Measurements from ENCODE around the gene MRPL39.

DNA sequence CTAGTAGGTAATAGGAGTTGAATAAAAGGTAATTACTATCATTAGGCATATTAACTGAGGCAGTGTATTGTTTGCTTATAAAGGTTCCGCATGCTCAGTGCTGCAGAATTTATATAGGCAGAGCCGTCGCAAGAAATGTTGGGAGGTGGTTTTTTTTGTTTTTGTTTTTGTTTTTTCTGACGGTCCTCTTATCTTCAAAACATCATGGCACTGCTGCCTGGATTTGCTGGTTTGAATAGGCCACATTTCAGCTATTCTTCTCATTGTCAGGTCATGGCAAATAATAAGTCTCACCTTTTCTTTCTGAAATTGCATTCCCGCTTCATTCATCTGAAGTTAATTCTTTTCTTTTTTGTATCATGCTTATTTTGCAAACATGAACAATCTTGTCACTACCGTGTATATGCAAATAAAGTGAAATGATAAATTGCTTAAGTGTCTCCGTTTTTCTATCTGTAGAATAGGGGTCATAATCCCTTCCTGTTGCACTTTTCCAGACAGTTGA is 822.0 kb downstream of the USP25 start:
- PRO-cap = no peak

DNA sequence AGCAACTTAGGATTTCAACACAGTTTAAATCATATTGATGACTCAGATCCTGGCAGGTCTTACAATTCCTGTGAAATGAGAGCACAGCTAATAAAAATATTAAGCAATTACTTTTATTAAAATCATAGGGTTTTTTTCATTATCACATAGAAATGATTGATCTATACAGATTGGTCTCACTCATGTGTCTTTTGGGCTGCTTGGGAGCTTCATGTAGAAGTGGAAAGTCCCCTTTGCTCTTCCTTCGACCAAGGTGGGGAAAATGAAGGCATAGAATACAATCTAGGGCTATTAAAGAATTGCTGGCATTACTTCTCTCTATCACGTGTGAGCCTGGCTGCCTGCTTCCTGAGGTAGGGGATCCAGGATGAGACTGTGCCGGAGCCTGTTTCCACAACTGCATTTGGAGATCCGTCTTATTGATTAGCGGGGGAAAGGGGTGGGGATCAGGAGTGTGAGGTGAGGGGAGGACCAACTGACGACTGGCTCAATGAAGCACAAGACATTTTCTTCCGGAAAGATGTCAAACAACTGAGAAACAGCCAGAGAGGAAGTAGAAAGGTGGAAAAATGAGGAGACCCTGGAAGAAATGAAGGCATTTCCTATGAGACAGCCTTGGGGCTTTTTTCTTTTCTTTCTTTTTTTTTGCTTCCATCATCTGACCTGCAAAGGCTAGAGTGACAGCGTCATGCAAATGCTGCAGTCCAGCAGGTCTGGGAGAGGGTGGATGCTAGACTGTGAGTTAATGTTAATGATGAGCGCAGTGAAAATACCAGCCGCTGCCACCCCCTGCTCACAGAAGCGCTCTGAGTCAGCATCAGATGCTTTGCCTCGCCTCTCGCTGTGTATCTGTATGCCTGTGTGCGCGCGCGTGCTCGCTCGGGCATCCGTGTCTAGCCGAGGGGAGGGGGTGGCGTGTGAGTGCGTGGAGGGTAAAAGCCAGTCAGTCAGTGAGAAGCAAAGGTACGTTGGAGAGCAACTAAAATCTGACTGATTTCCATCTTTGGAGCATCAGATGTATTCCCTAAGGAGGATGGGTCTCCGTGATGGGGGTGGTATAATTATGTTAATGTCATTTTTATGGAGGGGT is 858.3 kb downstream of the USP25 start:
- PRO-cap = bidirectional peak, plus-strand start at position 920 of the sequence, minus-strand start at position 808 of the sequence

GRCh38 chr21:16750050-16750407 is 762.8 kb upstream of the CXADR start:
- PRO-cap = unidirectional peak, minus-strand start at chr21:16750134

DNA sequence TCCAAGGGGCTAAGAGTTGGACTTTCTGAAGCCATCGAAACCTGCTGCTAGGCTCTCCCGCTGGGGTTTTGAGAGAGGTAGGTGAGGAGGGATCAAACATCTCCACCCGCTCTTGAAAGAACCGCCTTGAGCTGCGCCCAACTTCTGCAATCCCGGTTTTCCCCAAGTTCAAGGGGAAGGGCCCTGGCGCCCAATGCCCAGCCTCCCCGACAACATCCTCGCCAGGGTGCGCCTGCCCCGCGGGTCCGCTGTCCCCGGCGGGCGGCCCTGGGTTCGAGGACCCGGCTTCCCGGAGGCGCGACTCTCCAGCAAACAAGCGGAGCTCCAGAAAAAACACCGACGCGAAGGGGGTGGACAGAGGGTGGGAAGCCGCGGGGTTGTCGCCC is 697 bp downstream of the BTG3 start:
- PRO-cap = bidirectional peak, plus-strand start at position 200 of the sequence, minus-strand start at position 151 of the sequence

DNA sequence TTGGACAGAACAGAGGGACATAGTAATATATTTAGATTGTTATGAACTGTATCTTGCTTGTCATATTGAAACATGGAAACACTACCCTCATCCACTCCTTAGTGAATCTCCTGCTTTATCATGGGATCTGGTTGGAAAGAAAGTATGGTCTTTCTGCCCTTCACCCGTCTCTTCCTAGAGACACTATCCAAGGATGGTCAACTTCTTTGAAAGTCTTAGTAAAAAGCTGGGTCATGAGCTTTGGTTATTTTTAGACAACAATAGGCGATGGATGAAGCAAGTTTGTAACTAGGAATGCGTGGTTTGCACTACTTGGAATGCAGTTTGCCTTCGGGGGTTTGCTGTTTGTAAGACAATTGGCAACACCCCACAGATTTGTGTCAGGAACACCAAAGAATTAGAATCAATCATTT is 60.5 kb upstream of the BTG3 start:
- PRO-cap = no peak

GRCh38 chr21:17775826-17776359 is 43.3 kb downstream of the C21orf91 start:
- PRO-cap = no peak

DNA sequence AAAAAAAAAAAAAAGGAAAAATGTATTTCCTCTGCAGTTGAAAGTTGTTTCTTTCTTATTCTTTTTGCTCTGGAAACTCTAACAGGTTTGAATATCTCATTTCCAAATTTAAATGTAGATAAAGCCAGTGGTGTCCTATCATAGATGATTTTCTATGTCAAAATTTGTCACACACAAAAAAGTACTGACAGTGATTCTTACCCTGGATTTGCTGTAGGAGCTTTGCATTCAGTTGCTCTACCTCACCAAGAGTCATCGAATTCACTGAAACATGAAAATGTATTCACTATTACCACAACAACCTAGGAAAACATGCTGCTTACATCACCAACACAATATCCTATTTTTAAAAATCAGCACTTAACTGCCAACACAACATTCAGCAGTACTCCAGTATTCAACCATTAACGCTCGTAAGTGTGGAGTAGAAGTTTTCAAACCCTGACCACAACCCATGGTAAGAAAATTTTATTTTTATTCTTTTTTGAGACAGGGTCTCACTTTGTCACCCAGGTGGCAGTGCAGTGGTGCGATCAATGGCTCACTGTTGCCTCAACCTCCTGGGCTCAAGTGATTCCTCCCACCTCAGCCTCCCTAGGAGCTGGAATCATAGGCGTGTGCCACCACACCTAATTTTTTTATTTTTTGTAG is 24.0 kb downstream of the C21orf91 start:
- PRO-cap = unidirectional peak, minus-strand start at position 254 of the sequence

DNA sequence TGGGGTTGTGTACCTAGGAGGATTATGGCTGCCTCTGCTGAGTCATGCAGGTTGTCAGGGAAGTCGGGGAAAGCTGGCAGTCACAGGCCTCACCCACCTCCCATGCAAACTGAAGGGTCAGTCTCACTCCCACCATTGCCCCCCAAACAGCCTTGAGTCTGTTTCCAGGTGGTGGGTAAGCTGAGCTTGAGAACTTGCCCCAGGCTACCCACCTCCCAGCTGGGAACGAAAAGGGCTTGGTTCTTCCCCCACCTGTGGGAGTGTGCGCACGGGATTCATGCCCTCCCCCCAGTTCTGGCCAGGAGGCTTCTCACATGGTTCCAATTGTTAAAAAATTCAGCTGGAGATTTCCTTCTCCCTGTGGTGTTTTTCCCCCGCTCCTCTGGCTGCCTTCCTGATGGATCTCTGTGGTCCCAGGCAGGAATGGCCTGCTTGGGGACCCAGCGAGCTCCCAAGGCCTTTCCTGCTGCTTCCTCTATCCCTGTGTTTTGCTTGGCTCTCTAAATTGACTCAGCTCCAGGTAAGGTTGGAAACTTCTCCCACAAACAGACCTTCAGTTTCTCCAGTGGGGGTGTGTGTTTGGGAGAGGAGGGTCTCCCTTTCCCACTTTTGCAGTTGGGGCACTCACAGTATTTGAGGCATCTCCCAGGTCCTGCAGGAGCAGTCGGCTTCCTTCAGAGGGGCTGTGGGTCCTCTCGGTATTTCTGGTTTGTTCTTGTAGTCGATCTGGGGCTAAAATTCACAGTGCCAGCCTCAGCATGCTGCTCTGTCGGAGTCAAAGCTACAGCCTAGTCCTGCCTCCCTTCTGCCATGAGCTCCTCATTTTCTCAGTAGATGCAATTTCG is 82.0 kb upstream of the C21orf91 start:
- PRO-cap = no peak

DNA sequence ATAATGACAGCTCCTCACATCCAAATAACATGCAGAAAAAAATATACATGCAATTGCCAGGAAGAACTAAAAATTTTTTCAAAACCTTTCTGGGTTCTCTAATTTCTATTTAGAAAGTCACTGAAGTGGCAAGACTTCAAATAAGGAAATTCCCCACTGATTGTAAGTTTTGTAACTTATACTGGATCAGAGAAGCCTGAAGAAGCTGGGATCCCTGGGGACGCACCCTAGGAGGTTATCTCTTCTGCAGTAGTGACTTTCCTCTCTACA is 182.7 kb downstream of the MRPL39 start:
- PRO-cap = no peak

DNA sequence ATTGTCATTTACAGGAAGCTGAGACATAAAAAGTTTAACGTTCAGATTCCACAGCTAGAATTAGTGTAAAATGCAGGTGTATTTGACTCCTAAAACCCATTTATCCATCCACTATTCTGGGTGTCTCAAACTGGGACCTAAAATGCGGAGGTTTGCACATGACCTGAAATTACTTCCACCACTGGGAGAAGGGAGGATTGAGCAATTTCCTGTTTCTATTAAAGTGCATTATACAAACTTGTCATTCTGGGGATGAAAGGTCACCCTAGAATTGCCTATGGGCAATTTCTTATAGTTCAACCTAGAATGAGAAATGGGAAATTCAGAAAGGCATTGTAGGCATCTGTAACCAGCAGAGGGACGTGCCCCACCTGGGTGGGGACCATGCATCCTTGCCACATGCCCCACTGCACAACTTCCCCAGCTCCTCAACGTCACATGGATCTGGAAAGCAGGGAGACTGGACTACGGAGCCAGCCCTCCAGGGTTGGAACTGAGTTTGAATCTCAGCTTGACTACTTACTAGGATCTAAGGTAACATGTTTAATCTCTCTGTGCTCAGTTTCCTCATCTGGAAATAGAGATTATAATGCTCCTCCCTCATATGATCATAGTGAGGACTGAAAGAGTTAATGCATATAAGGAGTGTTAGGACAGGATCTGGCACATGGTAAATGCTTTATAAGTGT is 47.0 kb downstream of the MRPL39 start:
- PRO-cap = no peak

GRCh38 chr21:25606984-25608119 is at the start of gene MRPL39:
Gene MRPL39 (minus strand): TSS chr21:25607481.
- PRO-cap = bidirectional peak, plus-strand start at chr21:25607566, minus-strand start at chr21:25607460

- PRO-cap = no peak
These were observed 209.7 kb downstream of the APP start for GRCh38 chr21:25960287-25961776.

GRCh38 chr21:25983617-25984357 is 186.8 kb downstream of the APP start:
- PRO-cap = no peak

DNA sequence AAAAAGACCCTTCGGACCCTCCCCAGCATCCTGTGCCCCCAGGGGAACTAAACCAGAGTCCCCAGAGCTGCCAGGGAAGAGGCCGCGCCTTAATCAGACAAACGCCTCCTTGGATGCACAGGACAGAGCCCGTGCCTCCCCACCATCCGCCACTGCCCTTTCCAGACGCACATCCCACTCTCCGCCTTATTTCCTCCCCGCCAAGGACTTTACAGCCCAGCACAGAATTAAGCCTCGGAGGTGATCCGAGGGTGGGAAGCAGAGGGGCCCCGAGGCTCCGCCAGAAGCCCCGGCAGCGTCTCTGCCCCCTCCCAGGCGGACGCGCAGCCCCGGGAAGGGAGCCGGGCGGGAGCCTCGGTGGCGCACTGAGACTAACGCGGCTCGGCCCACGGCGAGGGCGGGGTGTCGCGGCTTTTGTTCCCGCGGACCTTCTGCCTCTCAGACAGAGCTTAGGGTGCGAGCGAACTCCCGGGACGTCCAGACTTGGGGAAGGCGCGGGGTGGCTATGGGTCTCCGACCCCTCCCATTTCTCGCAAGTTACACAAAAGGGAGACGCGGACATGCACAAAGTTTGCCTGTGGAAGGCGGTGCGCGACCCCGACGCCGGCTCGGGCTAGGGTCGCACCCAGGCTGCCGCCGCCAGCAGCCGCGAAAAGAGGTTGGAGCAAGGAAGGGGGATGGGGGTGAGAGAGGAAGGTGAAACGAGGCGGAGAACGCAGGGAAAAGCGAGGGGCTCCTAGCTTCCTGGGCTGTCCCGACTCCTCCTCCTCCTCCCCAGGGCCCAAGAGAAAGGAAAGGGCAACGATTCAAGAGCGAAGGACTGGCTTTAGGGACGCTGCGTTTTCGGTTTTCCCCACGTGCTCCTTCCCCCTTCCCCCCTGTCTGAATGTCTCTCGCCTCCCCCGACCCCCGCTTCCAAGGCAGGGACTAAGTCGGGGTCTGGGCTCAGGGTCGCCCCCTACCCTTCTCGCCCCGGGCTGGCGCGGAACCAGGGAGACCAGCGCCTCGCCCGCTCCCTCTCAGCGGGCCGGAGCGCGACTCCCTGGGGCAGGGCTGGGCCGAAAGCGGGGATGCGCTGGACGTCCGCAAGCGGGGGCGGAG is 879 bp downstream of the APP start:
- PRO-cap = bidirectional peak, plus-strand start at position 230 of the sequence, minus-strand start at position 117 of the sequence; bidirectional peak, plus-strand start at position 445 of the sequence, minus-strand start at position 367 of the sequence; bidirectional peak, plus-strand start at position 809 of the sequence, minus-strand start at position 761 of the sequence

DNA sequence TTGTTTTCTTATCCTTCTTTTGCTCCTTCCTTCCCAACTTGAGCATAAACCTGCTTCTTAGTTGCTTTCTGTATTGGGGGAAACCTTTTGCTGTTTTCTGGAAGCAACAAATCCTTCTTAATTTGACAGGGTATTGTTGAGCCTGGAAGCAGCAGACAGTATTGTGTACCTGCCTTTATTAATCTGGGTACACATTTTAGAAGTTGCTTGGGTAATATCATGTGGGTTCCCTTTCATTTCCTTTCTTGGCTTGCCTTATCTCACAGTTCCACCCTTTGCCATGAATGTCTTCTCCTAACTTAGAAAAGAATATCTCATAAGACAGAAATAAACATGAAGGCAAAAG is 42.0 kb downstream of the ADAMTS1 start:
- PRO-cap = no peak

GRCh38 chr21:26846399-26846964 is 1.3 kb upstream of the ADAMTS1 start:
- PRO-cap = bidirectional peak, plus-strand start at chr21:26846804, minus-strand start at chr21:26846670

DNA sequence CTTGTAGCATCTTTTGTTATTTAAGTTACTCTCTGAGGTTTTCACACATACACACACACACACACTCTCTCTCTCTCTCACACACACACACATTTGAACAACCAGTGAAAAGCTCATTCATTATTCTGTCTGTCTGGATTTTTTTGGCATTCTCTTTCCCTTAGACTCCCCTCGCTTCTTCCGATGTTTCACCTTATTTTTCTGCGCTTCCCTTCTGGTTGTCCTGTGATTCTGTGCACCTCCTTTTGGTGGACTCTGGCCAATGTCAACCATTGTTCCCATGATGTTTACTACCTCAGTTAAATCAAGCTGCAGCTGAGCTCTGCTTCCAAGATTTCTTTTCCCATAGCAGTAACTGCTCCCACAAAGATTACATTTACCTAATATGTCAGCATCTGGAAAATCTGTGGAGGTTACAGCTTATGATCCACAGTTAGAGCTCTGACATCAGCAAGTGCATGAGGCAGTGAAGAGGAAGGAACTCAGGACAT is 69.8 kb upstream of the ADAMTS5 start:
- PRO-cap = no peak

DNA sequence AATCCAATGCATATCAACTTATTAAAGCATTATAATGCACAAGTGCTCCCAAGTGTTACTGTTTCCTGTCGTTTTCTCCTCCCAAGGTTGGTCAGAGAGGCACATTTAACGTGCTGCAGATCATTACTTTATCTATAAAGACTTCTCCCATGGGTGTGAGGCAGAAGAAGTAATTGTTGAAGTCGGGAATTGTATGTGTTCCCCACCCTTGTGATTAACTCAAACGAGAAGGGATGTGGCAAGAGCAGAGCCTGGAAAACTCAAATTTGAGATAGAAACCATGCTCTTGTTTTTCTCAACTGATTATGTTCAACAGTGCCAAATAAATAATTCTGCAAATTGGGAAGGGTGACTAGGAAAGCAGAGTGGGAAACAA is 412.5 kb upstream of the ADAMTS5 start:
- PRO-cap = no peak

- PRO-cap = no peak
These were observed 627.8 kb downstream of the N6AMT1 start for GRCh38 chr21:28257271-28257771.

DNA sequence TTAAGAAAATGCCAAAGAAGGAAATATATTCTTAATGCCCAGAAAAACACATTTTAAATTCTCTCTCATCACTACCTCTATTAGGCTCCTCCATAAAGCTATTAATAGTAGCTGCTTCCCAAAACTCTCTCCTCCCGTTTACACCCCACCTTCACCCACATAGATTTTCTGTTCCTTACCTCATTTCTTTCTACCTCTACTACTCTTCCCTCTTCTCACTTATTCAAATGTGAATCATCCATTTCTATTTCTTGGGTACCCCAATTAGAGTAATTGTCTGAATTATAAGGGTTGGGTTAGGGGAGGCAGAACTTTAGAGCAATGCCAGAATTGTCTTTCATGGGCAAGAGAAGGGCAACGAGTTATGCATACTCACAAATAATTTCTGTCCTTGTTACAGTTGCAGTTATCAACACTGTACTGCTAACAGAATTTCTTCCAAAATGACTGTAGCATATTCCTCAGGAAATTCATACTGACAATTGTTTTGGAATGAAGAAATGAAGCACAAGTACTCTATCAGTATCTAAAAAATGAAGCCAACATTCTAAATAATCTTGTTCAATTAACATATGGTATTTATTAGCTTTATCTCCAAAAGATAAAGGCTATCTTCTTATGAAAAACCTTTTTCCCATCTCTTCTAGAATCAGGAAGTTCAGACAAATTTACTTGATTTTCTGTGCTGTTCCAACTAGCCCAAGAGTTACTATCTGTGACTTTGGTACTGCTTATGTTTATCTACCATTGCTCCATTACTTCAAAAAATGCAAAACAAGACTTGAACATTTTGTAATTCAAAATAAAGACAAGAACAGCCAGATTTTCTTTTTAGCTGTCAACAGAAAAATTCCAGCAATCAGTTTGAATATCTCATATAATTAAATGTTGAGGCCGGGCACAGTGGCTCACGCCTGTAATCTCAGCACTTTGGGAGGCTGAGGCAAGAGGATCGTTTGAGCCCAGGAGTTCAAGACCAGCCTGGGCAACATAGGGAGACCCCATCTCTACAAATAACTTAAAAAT is 81.3 kb downstream of the N6AMT1 start:
- PRO-cap = no peak